Sternocleidomastoid (tissue), 1 donor: ENCODE data around the genes RPS24 and NUTM2B.

GRCh38 chr10:77904371-77904900 is 22.1 kb downstream of the DLG5 start:
- PRO-cap = no peak

DNA sequence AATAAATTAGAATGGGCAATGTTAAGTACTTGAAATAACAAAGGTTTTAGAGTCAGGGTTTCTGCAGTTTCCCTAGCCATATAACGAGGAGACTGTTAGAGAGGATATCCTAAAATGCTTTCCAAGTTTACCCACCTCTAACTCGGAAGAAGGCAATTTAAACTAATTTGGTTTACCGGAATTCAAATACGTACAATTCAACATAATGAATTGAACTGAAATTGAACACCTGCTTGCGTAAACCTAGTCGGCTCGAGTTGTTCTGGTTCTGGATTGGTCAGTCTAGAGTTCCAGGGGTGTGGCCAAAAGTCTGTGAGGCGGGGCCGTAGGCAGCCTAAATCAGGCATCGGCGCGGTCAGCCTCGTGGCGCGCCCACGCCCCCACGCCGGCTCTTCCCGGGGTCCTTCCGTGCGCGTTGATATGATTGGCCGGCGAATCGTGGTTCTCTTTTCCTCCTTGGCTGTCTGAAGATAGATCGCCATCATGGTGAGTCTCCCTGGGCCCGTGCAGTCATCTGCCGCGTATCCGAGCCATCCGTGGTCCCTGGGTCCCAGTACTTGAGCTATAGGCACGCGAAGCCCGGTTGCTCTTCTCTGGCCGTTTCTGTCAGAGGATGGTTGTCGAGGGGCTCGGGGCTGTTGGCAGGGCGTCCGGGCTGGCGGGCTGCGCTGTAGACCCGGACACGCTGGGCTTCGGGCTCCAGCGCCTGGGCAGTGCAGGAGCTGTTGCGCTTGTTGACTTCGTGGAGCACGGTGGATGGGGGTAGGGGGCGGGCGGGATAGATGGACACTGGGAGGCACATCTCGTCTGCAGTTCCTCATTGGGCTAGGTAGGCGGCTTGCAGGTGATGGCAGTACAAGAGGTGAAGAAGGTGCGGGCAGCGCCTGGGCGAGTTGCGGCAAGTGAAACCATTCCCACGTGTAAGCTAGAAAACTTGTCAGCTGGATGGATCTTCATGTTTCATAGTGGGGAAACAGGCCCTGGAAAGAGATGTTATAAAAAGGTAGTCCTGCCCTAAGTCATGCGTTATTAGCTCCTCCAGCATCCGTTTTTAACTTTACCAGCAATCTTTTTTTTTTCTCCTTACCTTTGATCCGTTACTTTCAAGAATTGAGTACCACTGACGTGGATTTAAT is at the start of gene RPS24:
RPS24 (plus strand) TSS at position 445 of the 1,136 bp plus-strand sequence.
- PRO-cap = bidirectional peak, plus-strand start at position 445 of the sequence, minus-strand start at position 252 of the sequence

GRCh38 chr10:78255920-78256555 is 222.4 kb downstream of the RPS24 start:
- PRO-cap = no peak

DNA sequence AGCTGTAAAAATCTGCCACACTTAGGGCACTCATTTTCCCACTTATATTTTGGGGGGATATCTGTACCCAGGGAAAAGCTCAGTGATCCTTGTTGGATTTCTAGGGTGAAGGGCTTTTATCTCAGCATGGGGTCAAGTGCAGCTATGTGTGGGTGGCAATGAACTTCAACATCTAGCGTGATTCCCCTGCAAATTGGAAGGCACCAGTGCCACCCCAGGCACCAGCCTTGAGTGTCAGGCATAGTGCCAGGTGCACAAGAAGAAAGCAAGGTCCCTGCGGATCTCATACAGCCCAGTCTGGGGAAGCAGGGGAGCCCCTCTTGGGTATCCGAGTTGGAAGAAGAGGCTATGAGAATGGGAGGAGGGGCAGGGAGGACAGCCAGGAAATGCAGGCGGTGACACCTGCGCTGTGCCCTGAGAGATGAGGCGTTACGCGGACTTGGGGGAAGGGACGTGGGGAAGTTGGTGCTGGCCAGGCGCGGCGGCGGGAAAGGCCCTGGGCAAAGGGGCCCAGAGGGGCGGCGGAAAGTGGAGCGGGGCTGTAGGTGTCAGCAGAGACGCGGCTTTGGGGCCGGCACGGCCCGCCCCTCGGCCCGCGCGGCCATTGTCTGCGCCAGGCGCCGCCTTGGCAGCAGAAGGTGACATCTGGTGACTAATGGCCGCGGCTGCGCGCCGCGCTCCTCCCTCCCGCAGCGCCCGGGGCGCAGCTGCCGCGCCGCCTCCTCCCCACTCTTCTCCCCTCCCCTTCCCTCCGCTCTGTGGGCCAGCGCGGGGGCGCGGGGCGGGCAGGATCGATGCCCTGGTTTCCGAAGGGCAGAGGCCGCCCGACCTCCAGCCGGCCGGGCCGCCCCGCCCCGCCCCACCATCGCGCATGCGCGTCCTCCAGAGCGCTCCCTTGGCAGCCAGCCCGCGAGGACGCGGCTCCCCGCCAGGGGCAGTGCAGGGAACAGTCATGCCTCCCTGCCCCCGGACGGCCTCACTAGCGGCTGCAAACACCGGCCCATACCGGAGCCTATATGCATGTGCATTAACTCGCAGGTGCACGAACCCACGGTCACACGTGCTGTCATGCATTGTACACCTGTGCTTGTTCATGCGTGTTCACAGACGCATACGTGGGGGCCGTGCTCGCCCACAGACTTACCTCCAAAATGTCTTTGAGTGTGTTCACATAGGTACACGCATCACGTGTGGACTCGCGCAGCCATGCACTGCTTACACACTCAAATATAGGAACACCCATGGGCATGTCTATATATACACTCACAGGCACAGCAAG is 269.4 kb downstream of the RPS24 start:
- PRO-cap = unidirectional peak, plus-strand start at position 447 of the sequence; bidirectional peak, plus-strand start at position 607 of the sequence, minus-strand start at position 709 of the sequence; unidirectional peak, minus-strand start at position 826 of the sequence

DNA sequence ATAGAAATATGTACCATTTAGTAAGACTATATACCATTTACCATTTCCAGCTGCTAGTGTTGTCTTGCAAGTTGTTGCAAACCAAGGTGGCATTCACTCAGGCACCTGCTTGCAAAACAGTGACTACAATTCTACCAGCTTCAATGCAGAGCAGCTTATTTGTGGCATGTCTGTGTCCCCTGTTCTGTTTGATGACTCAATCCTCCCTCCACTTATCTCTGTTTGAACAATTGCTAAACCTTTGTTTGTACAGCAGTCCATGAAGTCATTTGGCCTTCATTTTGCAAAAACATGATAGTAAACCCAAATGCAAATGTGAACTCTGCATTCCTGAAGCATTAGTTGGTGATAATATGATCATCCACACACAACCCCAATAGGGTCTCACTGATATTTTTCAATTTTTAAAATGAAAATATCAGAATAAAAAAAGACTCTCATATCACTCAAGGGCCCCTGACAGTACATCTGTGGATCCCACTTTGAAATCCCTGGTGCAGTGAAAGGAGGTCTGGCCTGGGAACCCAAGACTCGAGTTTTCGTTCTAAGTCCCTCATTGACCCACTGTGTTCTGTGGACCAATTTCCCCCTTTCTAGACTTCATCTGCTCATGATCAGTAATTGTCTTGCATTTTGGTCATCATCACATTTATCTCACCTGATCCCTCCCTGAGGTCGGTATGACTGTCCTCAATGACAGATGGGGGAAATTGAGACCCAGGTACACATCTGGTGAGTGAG is 425.5 kb downstream of the RPS24 start:
- PRO-cap = no peak

- PRO-cap = no peak
Observed at GRCh38 chr10:78948644-78949088, 120.1 kb upstream of the ZMIZ1 start.

DNA sequence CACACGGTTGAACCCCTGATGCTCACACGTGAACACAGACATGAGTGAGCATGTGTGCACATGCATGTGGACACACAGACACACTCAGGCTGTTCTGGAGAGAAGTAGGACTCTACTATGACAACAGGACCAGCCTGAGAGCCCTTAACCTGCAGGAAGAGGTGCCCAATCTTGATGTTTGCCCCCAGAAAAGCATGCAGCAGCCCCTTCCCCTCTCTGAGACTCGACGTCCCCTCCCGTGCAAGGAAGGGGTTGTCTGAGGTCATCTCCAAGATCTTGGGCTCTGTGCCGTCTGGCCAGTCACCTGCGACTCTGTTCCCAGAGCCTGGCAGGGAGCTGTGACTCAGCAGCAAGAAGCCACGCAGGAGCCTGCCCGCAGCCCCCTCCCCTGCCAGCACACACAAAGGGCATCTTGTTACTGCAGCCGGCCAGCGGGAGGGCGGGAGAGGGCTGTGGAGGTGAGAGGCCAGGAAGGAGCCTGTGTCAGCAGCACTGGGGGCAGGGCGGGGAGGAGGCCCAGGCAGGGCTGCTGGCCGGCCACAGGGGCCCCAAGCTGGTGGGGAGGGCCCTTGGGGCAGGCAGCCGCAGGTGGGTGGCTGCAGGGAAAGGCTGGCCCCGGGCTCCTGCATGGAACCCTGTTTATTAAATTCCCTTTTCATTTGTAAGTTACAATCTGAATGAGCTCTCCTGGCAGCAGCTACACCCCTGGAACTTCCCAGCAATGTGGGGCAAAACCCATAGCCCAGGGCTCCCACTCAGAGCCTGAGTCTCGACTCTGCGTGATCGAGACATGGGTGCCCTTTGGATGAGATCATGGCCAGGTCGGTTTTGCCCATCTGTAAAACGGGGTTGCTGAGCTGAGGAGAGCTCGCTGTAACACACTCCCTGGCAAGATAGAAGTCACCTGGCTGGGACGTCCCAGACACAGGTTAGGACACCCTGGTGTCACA is 103.7 kb upstream of the ZMIZ1 start:
- PRO-cap = no peak

- PRO-cap = bidirectional peak, plus-strand start at chr10:79070971, minus-strand start at chr10:79070793
Observed at GRCh38 chr10:79070695-79071140, 2.0 kb downstream of the ZMIZ1 start.

DNA sequence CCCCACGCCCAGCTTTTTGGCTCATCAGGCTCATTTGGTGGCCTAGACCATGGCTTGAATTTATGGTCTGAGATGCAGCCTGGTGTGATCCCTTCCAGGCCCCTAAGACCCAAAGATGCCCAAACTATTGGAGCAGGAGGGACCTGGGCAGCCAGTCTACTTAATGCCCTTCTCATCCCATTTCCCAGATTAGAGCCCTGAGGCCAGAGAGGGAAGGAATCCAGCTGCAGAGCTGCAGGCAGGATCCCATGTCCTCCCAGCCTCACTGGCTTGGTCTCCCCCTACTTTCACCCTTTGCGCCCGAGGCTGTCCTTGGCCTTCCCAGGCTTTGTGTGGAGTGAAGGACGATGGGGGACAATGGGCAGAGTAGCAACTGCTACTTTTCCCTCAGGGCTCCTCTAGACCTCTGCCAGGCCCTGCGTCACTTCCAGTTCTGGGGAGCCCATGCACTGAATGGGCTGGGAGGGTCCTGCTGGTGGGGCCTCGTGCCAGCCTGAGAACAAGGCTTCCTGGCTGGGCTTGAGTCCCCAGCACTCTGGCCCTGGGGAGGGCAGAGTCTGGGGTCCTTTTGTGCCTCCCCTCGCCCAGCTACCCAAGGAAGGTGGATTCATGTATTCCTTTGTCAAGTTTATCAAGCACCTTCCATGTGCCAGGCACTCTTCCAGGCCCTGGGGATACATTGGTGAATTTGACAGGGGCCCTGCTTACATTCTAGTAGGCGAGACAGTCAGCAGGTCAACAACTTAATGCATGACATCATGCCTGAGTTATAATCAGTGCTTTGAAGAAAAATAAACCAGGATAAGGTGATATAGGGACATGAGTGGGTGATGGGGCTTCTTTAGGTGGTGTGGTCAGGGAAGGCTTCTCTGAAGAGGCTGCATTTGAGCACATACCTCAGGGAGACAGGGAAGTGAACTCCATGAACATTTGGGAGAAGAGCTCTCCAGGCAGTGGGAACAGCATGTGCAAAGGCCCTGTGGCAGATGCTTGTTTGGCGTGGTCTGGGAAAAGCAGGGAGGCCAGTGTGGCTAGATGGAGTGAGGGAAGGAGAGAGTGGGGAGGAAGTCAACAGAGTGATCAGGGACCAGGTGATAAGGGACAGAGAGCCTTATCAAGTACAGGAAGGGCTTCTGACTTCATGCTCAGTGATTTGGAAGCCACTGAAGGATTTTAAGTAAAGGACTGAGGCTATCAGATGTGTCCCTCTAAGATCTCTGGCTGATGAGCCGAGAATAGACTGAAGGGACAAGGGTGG is 14.0 kb downstream of the ZMIZ1 start:
- PRO-cap = no peak

DNA sequence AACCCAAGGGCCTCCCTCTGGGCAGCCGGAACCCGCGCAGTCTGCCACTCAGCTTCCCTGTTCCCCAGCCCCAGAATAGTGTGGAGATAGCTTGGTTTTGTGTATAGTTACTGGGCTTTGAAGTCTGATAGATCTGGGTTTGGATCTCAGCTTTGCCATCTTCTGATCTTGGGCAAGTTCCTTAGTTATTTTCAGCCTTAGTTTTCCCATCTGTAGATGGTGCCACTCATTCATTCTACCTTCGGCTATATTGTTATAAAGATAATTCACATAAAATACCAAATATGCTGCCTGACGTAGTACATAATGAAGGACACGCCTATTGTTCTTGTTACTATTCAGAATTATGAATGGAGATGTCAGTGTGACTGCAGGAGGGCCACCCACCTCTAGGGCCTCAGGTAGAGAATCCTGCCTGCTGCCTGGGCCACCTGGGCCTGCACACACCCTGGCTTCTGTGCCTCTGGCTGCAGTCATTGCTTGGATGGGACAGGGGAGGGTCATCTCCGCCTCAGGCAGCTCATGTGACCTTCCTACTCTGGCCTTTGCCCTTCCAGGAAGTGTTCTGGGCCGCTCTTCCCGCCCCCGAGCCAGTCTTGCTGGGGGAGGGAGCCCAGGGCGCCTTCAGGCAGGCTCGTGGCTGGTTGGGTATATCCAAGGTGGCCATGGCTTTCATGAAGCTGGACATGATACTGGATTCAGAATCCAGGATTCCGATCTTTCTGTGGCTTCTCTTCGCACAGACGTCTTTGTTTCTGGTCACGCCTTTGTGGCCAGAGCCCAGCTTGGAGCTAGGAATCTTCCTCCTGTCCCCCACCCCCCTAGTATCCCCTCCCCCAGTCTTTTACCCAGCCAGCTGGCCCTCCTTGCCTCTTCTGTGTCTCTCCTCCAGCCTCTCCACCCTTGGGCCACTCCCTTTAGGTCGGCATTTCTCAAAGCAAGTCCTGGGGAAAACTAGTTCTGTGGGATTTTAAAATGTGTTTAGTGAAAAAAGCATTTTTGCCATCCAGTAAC is 119.3 kb downstream of the ZMIZ1 start:
- PRO-cap = no peak

DNA sequence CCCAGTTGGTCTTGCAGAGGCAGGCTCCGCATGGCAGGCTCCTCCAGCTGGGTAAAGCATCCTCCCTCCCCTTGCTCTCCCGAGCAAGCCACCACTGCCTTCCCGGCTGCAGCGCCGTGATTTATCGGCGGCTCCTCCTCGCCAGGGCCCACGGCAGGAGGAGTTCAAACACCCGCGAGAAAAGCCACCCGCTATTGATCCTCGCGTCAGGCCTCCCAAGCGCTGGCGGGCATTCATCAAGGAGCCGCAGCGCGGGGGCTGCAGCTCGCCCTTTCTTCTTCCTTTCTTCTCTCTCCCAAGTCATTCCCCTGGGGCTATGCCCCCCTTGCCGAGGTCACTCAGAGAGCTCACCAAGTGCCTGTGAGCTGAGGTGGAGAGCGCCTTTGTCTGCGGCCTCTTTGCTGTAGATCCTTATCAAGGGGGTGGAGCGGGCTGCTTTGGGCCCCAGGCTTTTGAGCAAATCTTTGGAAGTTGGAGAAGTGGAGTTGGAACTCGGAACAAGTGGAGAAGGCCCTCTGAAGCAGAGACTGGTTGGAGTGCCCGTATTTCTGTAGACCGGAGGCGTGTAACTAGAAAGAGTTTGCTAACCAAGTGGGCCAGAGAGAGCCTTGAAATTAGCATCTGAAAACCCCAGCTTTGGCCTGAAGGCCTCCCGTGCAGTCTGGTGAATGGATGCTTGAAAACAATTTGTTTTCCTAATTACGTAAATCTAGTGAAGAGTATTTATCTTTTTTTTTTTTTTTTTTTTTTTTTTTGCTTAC is 107.2 kb upstream of the PPIF start:
- PRO-cap = no peak

DNA sequence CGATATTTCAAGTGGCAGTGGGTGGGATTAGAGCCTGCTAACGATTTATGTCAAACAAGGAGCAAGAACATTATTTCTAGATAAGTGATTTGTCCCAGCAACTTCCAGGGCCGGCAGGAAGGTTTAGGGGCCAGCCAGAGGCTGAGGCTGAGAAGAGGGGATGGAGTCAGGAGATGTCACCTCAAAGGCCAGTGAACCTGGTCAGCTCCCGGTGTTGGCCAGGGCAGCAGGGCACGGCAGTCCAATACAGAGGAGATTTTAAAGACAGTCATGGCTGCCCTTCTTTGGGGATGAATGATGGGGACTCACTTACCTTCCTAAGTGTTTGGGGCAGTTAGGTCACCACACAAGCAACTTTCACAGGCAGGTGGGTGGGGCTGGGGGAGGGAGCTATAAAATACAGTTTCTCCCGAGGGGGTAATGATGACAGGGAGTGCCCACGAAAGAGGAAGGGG is 105.6 kb upstream of the PPIF start:
- PRO-cap = no peak

DNA sequence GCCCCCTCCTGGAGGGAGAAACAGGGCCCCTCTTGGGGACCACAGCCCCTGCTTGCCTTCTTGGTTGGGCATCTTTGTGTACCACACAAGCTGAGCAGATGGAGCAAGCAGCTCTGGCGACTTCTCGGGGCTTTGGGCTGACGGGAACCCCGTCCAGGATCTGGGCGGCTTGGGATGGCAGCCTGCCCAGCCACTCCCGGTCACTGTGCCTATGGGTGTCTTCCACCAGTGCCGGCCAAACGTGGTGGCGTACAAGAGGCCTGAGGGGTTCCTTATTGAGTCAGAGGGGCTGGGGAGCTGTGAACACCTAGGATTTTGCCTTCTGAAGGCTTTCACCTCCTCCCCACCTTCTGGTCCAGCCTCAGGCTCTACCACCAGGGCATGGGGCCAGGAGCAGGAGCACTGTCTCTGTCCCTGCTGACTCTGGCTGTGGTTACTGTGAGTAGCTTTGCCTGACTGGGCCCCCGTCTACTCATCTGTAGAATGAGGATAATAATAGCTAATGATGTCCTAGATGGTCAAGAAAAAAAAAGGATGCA is 71.8 kb upstream of the PPIF start:
- PRO-cap = no peak

- PRO-cap = no peak
Observed at GRCh38 chr10:79298703-79299777, 48.2 kb upstream of the PPIF start.

- PRO-cap = no peak
Observed at GRCh38 chr10:79352804-79353573, 5.7 kb downstream of the PPIF start.

GRCh38 chr10:79358689-79359501 is 11.6 kb downstream of the PPIF start:
- PRO-cap = no peak

DNA sequence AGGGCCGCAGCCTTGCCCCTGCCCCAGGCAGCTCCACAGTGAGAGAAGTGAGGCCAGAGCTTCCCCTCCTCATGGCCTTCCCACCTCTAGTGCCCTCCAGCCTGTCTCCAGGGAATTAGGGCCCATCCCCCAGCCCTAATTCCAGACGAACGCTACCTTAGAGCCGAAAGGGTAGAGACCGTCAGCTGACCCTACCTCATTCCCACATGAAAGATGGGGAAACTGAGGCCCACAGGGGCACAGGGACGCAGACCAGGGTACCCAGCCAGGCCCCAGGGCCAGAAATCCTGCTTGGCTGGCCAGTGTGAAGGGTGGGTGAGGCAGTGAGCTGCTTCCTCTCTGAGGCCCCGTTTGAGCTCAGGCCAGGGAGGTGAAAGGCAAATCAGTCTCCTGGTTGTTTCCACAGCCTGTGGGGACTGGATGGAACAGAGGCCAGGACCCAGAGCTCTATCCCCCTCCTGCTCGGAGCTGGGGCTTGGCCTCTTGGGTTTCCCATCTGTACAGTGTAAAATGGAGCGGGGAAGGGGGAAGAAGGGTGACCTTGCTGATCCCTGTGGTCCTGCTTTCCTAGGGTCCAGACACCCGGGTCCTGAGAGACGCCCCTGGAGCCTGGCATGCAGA is 9.8 kb downstream of the ZCCHC24 start:
- PRO-cap = no peak

GRCh38 chr10:79467651-79468275 is 22.3 kb upstream of the ZCCHC24 start:
- PRO-cap = no peak

DNA sequence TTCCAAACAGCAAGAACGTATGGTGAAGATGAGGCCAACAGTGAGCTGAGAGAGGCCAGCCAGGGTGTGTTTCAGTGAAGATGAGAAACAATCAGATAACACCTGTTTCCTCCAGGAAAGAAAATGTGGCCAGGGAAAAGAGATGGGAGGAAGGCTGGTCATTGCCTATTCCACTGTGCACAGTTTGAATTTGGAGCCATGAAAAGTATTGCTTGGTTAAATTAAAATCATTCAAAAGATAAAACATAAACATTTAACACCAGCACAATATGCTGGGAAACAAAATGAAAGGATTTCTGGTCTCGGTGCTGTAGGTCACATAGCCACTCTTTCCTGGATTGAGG is at the start of gene NUTM2B:
NUTM2B (plus strand) TSS at position 291 of the 344 bp plus-strand sequence.
- PRO-cap = no peak

DNA sequence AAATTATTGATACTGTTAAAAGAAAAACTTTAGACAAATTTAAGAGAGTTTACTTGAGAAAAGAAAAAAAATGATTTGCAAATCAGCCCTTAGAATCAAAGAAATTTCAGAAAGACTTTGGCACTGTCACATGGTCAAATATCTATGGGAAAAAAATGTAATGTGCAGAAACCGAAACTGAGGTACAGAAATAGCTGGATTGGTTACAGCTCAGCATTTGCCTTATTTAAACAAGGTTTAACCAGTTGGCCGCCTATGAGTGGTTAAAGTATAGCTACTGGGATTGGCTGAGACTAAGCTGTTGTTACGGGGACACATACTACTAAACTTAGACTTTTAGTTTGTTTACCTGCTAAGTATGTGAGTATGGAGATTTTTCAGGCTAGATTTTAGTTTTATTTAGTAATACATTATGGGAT is 38.6 kb downstream of the SFTPD start:
- PRO-cap = no peak